ENCODE data around the genes CLEC4E and KLRG1.

GRCh38 chr12:7843671-7843922 is 29.1 kb downstream of the SLC2A14 start:
- PRO-cap: no peak

DNA sequence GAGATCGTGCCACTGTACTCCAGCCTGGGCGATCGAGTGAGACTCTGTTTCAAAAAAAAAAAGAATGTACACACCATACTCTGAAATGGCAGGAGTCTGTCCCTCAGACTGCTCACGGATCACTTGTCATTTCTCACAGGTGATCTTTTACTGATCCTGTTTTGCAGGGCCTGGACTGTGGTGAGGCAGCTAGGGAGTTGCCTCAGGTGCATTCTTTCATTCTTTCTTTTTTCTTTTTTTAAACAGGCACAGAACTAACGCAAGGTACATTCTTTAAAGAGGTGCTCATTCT is 7.7 kb downstream of the SLC2A3 start:
- PRO-cap: no peak

DNA sequence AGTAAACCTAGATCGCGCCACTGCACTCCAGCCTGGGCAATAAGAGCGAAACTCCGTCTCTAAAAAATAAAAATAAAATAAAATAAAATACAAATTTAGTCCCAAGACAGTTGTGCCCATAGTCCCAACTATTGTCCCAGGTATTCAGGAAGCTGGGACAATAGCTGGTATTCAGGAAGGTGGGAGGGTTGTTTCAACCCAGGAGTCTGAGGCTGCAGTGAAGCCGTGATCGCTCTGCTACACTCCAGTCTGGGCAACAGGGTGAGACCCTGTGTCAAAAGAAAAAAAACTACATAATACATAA is 32.9 kb upstream of the SLC2A3 start:
- PRO-cap: no peak

GRCh38 chr12:8018624-8019332 is 13.7 kb upstream of the FOXJ2 start:
- PRO-cap: no peak

GRCh38 chr12:8242689-8243087 is 15.3 kb upstream of the FAM90A1 start:
- PRO-cap: bidirectional peak, plus-strand start at chr12:8243192, minus-strand start at chr12:8242935

GRCh38 chr12:8540703-8541383 is at the start of gene CLEC4E:
Gene CLEC4E, minus strand, starts transcription at chr12:8540905.
- PRO-cap: no peak

DNA sequence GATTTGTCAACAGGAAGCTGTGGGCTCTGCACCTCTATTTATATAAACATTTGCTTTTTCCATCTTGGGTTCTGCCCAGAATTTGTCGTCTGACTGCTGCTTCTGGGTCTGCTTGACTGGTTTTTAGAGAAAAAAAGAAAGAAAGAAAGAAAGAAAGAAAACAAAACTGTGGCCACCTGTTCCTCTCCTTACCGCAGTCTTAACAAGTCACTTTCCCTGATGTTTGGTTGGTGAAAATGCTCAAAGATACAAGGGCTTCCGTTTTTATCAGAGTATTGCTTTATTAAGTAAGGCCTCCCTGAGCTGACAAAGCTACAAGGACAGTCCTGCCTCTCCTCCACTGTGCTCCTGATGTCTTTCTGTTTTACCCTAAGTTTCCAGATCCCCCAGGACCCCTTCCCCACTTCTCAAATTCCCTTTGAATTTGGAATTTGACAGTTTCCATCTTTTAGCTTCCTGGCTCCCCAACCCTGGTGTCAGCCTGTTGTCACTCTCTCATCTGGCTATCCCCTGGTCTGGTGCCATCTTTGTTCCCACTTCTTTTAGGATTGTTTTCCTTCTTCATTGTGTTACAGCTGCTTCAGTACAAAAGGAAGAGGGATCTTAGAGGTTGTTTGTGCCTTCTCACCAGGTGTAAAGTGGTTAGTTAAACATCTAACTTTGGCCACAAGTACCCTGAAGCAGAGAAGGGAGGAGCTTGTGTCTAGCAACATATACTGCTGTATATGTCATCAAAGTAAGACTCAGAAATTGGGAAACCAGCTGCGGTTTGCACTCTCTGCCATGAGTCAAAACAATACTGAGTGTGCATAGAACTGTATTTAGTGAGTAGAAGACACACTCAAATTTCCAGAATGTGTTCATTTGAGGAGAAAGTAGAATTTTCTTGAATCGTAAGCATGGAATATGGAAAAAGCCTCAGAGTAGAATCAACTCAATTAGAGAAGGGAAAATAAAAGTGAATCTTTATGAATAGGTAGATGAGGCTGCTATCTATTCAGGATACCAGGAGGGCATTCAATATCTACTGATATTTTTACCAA is 17.9 kb downstream of the MFAP5 start:
- PRO-cap: no peak

GRCh38 chr12:8668174-8668831 is 5.7 kb upstream of the MFAP5 start:
- PRO-cap: no peak

- PRO-cap: unidirectional peak, plus-strand start at chr12:8688072
Observed at GRCh38 chr12:8687699-8688212, 10.0 kb upstream of the RIMKLB start.

GRCh38 chr12:8692376-8693047 is 5.3 kb upstream of the RIMKLB start:
- PRO-cap: no peak

- PRO-cap: no peak
Observed at GRCh38 chr12:8819480-8820040, 2.9 kb upstream of the A2ML1 start.

DNA sequence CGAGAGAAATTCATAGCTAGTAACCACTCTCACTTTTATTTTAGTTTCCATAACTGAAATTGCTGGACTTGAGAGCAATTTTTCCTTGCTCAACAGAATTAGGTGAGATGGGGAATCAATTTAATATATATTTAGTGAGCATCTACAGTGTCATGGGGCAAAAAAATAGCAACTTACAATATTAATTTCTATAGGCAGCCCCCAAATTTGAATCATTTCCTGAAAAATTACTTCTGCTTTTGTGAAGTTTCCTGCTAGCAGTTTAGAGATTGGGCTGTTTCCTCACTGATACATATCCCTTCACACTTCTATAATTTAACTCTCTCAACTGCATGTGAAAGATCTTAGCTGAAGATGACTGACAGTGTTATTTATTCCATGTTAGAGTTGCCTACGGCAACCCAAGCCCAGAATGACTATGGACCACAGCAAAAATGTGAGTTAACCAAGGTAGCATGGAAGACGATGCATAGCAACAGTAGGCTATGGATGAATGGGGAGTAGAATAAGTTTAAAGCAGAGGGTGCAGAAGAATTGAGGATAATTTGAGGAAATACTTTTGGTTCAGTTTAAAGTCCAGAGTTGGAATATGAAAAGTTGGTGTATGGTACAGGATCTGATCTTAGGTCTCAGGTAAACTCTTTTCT is at the start of gene KLRG1:
KLRG1 (plus strand) TSS at position 265 of the 647 bp plus-strand sequence.
- PRO-cap: no peak

- PRO-cap: no peak
Observed at GRCh38 chr12:9065505-9065783, 50.3 kb downstream of the A2M start.

DNA sequence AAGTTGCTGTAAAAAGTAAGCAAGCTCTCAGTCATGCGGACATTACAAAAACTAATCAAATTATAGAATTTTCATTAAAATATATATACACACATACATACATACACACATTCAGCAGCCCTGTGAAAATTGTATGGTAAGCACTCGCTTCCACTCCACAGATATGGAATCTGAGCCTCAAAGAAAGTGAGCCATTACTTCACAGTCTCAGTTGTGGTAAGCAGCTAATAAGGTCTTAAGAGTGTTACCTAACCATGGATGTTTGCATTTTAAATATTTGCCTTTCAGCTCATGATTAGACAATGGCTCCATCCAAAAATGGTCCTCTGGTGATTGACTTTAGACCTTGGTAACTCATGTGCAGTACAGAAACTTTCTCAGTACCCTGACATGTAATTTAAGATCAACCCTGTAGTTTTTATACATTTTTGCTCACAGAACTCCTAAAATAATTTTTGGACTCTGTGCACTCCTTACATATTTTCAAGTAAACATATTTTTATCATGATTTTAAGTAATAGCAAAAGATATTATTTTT is 1.8 kb downstream of the A2M start:
- PRO-cap: no peak

GRCh38 chr12:9124059-9125185 is 8.7 kb upstream of the A2M start:
- PRO-cap: no peak

DNA sequence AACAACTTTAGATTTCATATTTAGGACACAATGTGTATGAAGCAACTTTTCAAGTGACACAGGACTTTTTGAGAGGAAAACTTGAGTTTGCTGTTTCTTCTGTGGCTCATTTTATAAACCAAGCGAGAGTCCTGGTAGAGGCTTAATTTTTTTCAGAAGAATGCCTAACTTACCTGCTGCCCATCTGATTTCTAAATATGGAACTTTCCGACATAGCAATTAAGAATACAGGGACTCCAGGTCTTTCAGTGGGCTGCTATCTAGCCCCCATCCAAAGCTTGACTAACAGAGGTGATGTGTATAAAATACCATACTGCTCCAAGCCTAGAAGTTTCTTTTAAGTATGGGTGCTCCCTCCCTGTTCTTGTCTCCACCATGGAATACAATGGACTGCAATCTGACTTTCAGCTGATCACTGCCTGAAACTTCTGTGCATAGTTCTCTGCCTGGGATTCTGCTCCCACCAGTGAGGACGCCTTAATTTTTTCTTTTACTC is 10.7 kb upstream of the A2M start:
- PRO-cap: no peak

GRCh38 chr12:9131650-9132644 is 16.2 kb upstream of the A2M start:
- PRO-cap: no peak

- PRO-cap: no peak
Observed at GRCh38 chr12:9293982-9294654, 85.9 kb upstream of the PZP start.

GRCh38 chr12:9643056-9643286 is 26.5 kb upstream of the CLEC2D start:
- PRO-cap: no peak

GRCh38 chr12:9696291-9696931 is 26.9 kb downstream of the CLEC2D start:
- PRO-cap: no peak

Data from rectum (tissue), 1 donor.